Endothelial cell of umbilical vein (primary cell): Measurements from ENCODE around the gene EFR3B.

GRCh38 chr2:23404434-23404798 lies 19.4 kb downstream of the KLHL29 start:
- PRO-cap = bidirectional peak, plus-strand start at chr2:23404706, minus-strand start at chr2:23404577
CAGE:
- cytosol, long polyA minus RNA = no peak
- cytosol, long polyA plus RNA = no peak
- long polyA plus RNA = no peak
- nucleus, long polyA minus RNA = no peak
- nucleus, long polyA plus RNA = no peak

GRCh38 chr2:23771484-23772178 lies 155.3 kb downstream of the ATAD2B start:
- PRO-cap = no peak
CAGE:
- cytosol, long polyA minus RNA = no peak
- cytosol, long polyA plus RNA = no peak
- long polyA plus RNA = no peak
- nucleus, long polyA minus RNA = no peak
- nucleus, long polyA plus RNA = no peak

DNA sequence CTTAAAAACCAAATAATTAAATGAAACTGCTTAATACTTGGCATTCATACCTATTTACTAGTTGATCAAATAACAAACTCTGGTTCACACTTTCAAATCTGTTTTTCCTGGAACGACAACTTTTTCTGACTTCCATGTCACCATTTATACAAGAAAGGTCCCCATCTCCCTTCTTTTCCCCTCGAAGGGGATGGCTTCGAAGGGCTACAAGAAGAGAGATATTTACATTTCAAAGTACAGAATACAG lies 39.2 kb downstream of the ATAD2B start:
- PRO-cap = no peak
CAGE:
- cytosol, long polyA minus RNA = start-site peak on the minus strand centred at position 129 of the sequence, 103 bp wide, 23 reads
- cytosol, long polyA plus RNA = no peak
- long polyA plus RNA = no peak
- nucleus, long polyA minus RNA = no peak
- nucleus, long polyA plus RNA = start-site peak on the minus strand centred at position 172 of the sequence, 22 bp wide, 154 and 251 reads in 2 replicates

DNA sequence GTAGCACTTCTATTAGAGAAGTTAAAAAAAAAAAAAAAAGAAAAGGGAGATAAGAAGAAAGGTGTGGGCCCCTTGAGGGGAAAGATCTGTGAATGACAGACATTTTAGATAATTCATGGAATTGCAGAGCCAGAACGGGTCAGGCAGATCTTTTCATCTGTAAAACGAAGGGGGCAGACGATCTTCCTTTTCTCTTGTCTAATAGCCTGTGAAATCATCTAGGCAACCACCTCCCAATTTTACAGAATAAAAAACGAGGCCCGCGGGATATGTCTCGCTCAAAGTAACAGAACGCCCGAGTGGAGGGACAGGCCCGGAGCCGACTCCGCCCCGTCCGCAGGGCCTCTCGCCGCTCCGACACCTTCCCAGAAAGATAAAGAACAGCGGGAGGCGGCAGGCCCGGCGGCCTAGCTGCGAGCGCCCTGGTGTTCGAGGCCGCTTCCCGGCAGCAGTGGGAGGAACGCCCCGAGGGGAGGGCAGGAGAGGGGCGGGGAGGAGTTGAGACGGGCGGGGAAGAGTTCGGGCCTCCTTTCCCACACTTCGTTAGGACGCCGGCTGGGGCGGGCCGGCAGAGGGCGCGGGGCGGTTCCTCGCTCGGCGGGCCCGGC lies 492 bp upstream of the NCOA1 start:
- PRO-cap = bidirectional peak, plus-strand start at position 546 of the sequence, minus-strand start at position 453 of the sequence
CAGE:
- cytosol, long polyA minus RNA = no peak
- cytosol, long polyA plus RNA = no peak
- long polyA plus RNA = no peak
- nucleus, long polyA minus RNA = no peak
- nucleus, long polyA plus RNA = no peak

GRCh38 chr2:24613035-24613545 lies 122.0 kb downstream of the NCOA1 start:
- PRO-cap = no peak
CAGE:
- cytosol, long polyA minus RNA = no peak
- cytosol, long polyA plus RNA = no peak
- long polyA plus RNA = no peak
- nucleus, long polyA minus RNA = no peak
- nucleus, long polyA plus RNA = no peak

- PRO-cap = no peak
CAGE:
- cytosol, long polyA minus RNA = no peak
- cytosol, long polyA plus RNA = no peak
- long polyA plus RNA = no peak
- nucleus, long polyA minus RNA = no peak
- nucleus, long polyA plus RNA = no peak
These were observed 24.9 kb downstream of the PTRHD1 start for GRCh38 chr2:24767926-24768980.

GRCh38 chr2:24820355-24820900 lies 27.2 kb downstream of the CENPO start:
- PRO-cap = no peak
CAGE:
- cytosol, long polyA minus RNA = no peak
- cytosol, long polyA plus RNA = no peak
- long polyA plus RNA = no peak
- nucleus, long polyA minus RNA = no peak
- nucleus, long polyA plus RNA = no peak

DNA sequence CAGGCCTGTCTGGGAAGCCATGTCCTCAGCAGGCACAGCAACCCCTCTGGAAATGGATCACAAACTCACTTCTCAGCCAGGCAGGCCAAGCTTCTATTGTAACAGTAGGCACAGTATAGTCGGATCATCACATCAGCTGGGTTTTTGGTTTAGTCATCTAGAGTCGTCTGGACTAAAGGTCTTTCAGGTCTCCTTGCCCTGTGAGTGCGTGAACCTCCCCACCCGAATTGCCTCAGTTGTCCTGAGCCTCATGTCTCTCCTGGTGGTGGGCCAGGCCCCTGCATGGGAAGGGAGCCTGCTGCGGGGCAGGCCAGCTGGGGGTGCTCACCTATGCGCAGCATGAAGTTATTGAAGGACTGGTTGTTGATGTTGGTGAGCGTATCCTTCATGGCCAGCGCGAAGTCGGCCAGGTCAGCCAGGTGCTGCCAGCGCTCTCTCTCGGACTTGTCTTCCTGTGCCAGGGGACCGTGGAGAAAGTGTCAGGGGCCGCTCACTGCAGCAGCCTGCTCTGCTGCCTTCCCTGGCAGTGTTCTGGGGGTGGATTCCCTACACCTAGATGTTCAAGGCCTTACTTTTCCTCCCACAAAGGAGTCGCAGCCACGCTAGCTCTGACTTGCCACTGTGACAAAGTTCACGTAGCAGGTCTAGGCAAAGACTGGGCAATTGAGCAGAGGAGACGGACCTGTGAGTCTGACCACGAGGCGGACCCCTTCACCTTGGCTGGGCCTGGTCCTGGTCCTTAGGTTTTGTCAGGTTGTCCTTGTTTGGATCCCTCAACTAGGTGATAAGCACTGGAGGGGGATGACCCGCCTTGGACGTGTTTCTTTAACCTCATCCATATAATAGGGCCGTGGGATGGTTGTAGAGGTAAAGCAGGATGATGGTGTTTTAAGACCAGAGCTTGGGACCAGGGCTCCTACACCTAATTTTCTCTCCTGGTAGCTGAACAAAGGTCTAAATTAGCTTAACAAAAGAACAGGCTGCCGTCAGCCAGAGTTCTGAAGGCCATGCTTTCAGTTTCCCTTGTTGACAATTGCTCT lies 28.3 kb downstream of the CENPO start:
- PRO-cap = no peak
CAGE:
- cytosol, long polyA minus RNA = no peak
- cytosol, long polyA plus RNA = no peak
- long polyA plus RNA = no peak
- nucleus, long polyA minus RNA = no peak
- nucleus, long polyA plus RNA = no peak

GRCh38 chr2:24972276-24973215 lies 791 bp upstream of the DNAJC27 start:
- PRO-cap = bidirectional peak, plus-strand start at chr2:24972682, minus-strand start at chr2:24972780
CAGE:
- cytosol, long polyA minus RNA = no peak
- cytosol, long polyA plus RNA = no peak
- long polyA plus RNA = no peak
- nucleus, long polyA minus RNA = no peak
- nucleus, long polyA plus RNA = no peak

DNA sequence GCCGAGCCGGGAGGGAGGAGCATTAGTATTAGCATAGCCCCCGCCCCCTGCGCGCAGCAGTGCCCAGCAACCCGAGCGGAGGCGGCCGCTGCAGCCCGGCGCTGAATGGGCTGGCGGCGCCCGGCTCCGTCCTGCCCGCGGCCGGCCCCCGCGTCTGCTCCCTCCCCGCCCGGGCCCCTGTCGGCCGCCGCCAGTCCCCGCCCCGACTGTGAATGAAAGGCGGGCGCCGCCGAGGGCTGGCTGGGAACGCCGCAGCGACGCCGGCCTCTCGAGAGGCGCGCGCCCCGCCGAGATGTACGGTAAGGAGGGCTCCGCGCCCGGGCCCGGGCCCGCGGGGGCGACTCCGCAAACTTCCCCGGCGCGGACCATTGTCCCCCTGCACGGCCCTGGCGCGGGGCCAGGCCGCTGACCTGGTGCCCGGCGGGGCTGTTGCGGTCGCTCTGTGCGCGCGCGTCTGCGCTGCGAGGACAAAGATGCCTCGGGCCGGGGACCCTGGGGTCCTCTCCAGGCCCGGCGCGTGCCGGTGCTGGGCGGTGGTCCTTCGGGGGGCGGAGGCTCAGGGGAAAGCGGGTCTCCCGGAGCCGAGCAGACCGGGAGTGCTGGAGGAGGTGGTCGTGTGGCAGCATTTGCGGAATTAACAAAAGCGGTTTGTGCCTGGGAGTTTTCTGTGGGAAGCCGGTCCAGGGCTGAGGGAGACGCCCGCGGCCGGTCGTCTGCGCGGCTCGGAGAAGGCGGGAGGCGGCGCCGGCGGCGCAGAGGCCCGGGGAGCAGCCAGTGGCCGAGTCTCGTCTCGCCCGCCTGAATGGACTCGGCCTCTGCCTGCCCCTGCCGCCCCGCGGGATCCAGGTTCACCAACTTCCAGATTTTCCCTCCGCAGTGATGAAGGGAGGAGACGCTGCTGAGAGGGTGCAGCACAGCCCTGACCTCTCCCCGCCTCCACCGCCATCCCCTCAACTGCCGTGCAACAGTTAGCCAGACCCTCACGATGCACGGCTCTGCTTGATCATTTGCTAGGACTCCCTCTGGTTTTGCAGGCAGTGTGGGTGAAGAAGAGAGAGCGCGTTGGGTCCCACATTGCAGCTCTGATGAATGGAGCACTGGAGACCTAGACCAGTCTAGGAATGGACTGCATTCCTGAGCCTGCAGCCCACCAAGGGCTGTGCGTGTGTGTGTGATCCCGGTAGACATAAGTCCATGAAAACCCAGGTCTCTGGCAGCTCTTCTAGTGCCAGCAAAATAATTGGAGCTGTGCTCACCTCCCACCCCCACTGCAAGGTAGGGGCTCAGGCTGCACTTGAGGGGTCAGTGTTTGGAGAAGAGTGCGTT lies at the start of gene EFR3B:
Gene EFR3B (plus strand): TSS at position 56 of the 1,326 bp plus-strand sequence.
- PRO-cap = bidirectional peak, plus-strand start at position 93 of the sequence, minus-strand start outside the sequence; unidirectional peak, plus-strand start at position 268 of the sequence
CAGE:
- cytosol, long polyA minus RNA = no peak
- cytosol, long polyA plus RNA = no peak
- long polyA plus RNA = no peak
- nucleus, long polyA minus RNA = start-site peak on the plus strand centred at position 231 of the sequence, 76 bp wide, 14 reads
- nucleus, long polyA plus RNA = no peak

- PRO-cap = bidirectional peak, plus-strand start at chr2:25078752, minus-strand start at chr2:25078610
CAGE:
- cytosol, long polyA minus RNA = no peak
- cytosol, long polyA plus RNA = no peak
- long polyA plus RNA = no peak
- nucleus, long polyA minus RNA = no peak
- nucleus, long polyA plus RNA = no peak
These were observed 36.3 kb downstream of the EFR3B start for GRCh38 chr2:25077947-25078900.

GRCh38 chr2:25215681-25216683 lies 47.6 kb upstream of the POMC start:
- PRO-cap = bidirectional peak, plus-strand start at chr2:25216266, minus-strand start at chr2:25216088
CAGE:
- cytosol, long polyA minus RNA = no peak
- cytosol, long polyA plus RNA = no peak
- long polyA plus RNA = no peak
- nucleus, long polyA minus RNA = no peak
- nucleus, long polyA plus RNA = no peak

- PRO-cap = no peak
CAGE:
- cytosol, long polyA minus RNA = no peak
- cytosol, long polyA plus RNA = no peak
- long polyA plus RNA = no peak
- nucleus, long polyA minus RNA = no peak
- nucleus, long polyA plus RNA = no peak
These were observed 62.3 kb upstream of the POMC start for GRCh38 chr2:25230397-25231357.

DNA sequence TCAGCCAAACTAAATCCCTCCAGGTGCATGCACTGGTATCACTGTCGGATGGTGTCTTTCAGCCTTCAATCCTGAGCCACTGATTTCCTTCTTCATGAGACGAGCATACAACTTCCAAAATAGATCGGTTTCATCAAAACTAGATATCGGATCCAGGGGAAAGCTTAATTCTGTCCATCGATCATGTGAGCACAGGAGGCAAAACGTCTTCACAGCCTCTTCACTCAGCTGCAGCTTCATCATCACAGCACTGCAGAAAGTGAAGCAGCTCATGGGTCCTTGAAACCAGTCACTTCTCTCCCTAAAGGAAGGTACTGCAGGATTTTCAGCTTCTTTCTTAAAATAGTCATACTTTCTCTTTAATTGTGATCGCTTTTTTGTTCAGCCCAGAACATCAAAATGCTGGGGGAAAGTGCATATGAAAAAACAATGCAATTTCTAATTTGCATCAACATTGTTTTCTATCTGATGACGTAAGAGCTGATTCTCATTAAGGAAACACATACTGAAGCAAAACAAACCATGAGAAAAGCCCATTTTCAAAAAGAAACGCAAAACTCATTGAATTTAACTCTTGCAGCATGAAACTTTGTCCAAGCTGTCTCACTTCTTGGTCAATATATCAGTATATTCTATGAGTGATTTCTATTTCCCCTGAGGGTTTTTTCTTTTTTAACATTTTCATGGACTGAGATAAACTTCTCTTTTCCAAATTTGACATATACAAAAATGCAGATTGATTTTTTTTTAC lies 80.4 kb downstream of the DTNB start:
- PRO-cap = no peak
CAGE:
- cytosol, long polyA minus RNA = no peak
- cytosol, long polyA plus RNA = no peak
- long polyA plus RNA = no peak
- nucleus, long polyA minus RNA = no peak
- nucleus, long polyA plus RNA = no peak

DNA sequence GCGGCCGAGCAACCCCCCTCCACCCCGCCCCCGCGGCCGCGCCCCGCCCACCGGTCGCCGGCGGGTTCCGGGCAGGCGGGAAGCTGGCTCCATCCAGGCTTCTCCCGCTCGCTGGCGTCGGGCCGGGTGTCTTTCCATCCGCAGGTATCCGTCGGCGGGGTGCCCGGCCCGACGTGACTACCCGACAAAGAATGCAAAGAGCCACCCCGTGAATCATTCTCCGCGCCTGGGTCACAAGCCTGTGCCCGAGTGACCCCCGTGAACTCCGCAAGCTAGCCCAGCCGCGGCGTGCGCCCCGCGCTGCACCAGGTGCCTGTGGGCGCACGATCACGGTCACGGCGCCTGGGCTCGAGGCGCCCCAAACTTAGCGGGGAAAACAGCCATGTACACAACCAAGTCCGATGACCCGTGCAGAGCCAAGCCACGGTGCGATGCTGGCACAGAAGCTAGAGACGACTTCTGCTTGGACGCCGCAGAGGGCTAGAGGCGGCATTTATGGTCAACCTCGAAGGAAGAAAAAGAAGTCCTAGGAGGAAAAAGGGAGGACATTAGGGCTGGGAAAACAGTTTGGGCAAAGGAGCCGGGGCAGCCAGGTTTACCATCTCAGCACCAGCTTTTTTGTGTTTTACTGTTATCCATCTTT lies 432 bp upstream of the DTNB start:
- PRO-cap = bidirectional peak, plus-strand start at position 63 of the sequence, minus-strand start outside the sequence
CAGE:
- cytosol, long polyA minus RNA = no peak
- cytosol, long polyA plus RNA = no peak
- long polyA plus RNA = no peak
- nucleus, long polyA minus RNA = no peak
- nucleus, long polyA plus RNA = no peak

GRCh38 chr2:25867611-25868226 lies 10.6 kb downstream of the ASXL2 start:
- PRO-cap = no peak
CAGE:
- cytosol, long polyA minus RNA = no peak
- cytosol, long polyA plus RNA = no peak
- long polyA plus RNA = no peak
- nucleus, long polyA minus RNA = no peak
- nucleus, long polyA plus RNA = no peak

- PRO-cap = no peak
CAGE:
- cytosol, long polyA minus RNA = no peak
- cytosol, long polyA plus RNA = no peak
- long polyA plus RNA = no peak
- nucleus, long polyA minus RNA = no peak
- nucleus, long polyA plus RNA = no peak
These were observed 908 bp downstream of the RAB10 start for GRCh38 chr2:26034775-26035209.

GRCh38 chr2:26173929-26174773 lies 1.3 kb downstream of the GAREM2 start:
- PRO-cap = no peak
CAGE:
- cytosol, long polyA minus RNA = no peak
- cytosol, long polyA plus RNA = no peak
- long polyA plus RNA = no peak
- nucleus, long polyA minus RNA = no peak
- nucleus, long polyA plus RNA = no peak

DNA sequence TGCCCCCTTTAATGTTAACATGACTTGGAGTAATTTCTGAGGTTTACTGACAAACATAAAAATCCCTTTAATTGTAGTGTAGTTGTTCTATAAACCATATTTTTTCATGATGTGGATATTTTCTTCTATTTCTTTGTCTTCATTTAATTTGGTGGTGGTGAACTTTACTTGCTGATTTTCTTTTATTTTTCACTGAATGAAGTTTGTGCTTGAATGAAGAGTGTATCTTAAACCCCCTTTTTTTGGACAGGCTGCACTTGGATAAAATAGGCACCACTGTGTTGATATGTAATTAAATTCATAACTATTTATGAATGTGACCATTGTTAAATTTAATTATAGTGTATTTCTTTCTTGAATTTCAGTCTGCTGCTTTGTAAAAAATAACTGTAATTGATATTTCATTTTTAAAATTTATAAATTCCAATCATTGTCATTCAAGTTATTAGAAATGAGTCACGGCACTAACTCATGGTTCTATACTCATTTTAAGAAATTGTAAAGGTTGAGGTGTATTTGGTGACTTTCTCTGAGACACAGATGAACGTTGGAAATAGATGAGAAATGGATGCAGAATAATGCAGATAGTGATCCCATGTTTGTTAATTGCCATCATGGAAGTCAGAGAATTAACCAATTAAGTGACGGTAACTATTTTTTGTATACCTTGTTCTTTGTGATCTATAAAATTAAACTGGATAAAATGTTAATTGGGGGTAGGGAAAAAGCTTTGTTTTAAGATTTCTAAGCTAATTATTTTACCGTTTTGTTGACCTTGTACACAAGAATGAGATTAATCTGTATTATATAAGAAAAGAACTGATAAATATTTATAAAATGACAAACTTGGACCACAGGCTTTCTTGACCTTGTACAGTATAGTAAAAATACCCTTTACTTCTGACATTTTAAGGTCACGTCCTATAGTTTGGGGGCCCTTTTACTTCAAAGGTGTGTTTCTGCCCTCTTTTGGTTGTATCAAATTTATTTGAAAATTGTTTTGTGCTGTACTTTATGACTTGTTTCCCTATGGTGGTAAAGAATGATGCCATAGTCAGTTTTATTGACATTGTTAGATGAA lies 11.2 kb upstream of the DRC1 start:
- PRO-cap = no peak
CAGE:
- cytosol, long polyA minus RNA = no peak
- cytosol, long polyA plus RNA = no peak
- long polyA plus RNA = no peak
- nucleus, long polyA minus RNA = no peak
- nucleus, long polyA plus RNA = no peak

GRCh38 chr2:26438560-26438980 lies 36.9 kb downstream of the DRC1 start:
- PRO-cap = no peak
CAGE:
- cytosol, long polyA minus RNA = no peak
- cytosol, long polyA plus RNA = no peak
- long polyA plus RNA = no peak
- nucleus, long polyA minus RNA = no peak
- nucleus, long polyA plus RNA = no peak